Ureter (tissue), 1 donor: Measurements from ENCODE around the gene TOMM7.

- PRO-cap, result no peak
Measured at GRCh38 chr7:22217071-22217605, 139.8 kb downstream of the RAPGEF5 start.

GRCh38 chr7:22351315-22351916, 5.5 kb downstream of the RAPGEF5 start:
- PRO-cap, result no peak

DNA sequence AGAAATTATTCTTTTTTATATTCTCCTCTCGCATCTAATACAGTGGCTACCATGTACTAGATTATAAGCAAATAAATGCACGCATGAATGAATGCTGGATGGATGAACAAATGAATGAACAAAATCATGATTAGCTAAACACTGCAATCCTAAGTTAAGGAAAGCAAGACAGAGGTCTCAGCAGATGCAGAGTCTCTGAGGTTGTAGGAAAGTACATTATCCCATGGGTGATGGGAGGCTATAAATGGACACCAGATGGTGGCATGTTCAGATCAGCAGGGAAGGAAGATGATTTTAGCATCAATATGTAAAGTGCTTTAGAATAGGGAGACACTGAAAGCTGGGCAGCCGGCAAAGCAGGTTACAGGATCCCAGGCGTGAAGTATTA, 7.9 kb upstream of the RAPGEF5 start:
- PRO-cap, result no peak

DNA sequence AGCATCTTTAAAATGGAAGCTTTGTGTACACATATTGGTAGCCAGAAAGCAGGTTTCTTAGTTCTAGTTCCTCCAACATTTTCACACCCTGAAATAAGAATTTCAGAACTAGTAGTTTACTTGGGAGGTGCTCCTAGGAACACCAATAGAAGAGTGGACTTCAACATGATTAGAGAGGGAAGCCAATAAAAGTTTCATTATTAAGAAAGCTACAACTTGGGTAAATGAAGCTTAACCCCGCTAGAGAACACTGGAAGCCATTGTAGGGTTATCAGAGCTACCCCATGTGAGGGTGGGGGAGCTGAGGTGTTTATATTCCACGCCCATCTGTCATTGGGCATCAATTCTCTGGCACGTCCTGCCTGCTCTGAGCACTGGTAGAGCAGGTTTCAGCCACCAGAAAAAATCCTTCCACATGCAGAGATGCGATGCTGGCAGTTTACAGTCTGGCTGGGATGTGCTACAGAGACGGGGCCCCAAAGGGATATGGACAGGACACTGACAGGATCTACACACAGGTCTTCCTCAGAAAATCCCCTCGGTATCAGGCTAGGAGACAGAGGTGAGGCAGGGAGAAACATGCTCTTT, 15.8 kb upstream of the RAPGEF5 start:
- PRO-cap, result no peak

GRCh38 chr7:22444467-22445045, 55.4 kb downstream of the STEAP1B start:
- PRO-cap, result no peak

DNA sequence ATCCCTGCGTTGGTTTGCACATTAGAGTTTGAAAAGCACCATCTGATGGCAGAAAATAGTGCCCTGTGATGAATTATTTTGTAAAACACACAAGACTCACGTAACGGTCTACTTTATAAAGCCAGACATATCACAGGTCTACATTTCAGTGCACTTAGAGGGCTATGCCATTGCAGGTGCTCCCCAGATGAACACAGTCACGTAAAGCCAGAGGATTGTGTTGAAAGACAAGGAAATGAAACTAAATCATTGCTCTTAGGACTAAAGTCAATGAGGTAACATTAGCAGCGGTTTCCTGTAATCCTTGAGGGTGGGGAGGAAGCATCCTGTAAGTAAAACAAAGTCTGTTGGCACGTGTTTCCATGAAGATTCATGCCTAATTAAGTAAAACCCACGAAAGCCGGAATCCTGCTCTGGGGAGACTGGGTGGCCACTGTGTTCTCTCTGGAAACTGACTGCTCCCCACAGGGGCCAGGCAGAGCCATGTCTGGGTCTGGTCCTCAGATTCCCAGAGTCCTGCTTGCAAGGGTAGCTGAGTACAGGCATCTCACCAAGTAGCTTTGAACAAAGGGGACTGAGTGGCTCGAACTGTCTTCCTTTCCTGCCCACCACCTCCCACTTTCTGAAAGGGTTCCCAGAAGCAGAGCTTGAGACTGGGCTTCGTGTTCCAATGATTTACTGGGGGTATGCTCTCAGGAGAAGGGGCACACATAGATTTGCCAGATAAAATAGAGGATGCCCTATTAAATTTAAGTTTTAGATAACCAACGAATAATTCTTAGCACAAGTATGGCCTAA, 18.2 kb downstream of the STEAP1B start:
- PRO-cap, result no peak

GRCh38 chr7:22564608-22565171, 64.7 kb upstream of the STEAP1B start:
- PRO-cap, result no peak

DNA sequence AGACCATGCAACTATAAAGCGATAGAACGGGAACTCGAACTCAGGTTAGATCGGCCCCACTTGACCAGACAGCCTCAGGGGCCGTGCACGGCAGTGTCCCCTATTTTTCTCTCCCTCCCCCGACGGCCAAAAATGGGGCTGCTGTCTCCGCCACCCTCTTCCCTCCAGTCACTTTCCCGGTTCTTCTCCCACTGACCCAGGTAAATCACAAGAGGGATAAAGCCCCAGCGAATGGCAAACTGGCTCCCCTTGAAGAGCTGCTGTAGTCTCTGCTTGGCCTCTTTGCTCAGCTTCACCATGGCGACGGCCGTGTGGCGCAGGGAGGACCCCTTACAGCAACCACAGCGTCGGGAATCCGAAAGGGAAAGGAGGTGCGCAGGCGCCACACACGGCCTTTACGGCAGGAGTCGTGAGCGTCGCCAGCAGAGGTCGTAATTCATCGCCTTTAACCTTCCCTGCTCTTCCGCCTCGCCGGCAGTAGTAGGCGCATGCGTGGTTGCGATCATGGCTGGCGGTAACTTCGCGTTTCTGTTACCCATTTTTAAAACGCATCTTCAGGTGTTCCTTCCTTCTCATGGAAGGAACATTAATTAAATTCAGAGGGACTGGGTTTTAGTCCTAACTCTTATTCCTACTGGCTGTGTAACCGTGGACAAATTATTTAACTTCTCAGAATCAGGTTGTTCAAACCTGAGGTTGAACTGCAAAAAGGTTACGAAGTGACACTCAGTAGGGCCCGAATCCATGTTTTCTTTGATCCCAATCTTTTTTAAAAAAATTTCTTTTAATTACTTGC, at the start of gene TOMM7:
TOMM7 (minus strand) TSS at position 369 of the 796 bp plus-strand sequence.
- PRO-cap, result bidirectional peak, plus-strand start at position 489 of the sequence, minus-strand start at position 367 of the sequence

- PRO-cap, result no peak
Measured at GRCh38 chr7:22853667-22853919, 30.9 kb upstream of the TOMM7 start.

GRCh38 chr7:23260359-23260873, 13.8 kb downstream of the GPNMB start:
- PRO-cap, result no peak

GRCh38 chr7:23468154-23469177, 1.8 kb downstream of the IGF2BP3 start:
- PRO-cap, result no peak

GRCh38 chr7:24152266-24152656, 131.7 kb upstream of the NPY start:
- PRO-cap, result no peak

- PRO-cap, result no peak
Measured at GRCh38 chr7:24595425-24596211, 22.4 kb downstream of the PALS2 start.

- PRO-cap, result no peak
Measured at GRCh38 chr7:24726908-24727472, 30.3 kb downstream of the GSDME start.

GRCh38 chr7:24741794-24742542, 15.3 kb downstream of the GSDME start:
- PRO-cap, result no peak

DNA sequence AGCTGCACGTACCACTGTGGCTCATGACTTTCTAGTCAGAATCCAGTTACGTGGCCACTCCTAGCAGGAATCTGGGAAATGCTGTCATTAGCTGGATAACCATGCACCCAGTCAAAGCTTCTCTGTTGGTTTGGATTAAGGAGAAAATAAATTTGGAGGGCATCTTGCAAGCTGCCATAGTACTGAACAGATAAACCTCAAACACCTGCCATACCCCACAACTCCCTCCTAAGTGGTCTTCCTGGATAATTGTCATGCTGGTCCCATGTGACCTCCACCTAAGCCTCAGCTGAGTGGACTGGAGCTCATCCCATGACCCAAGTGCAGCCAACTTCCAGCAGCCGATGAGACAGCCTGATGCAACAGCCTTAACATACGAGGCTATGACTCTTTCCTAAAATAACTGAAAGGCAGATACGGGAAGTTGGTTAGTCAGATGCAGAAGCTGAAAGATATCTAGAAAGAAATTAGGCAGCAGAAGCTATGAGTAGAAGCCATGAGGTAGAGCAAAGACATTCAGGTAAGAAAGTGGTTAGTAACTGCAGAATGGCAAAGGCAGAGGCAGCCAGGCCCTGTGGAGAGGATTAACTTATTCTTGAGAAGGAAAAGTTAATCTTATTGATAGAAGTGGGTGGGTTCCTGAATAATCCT, 21.6 kb upstream of the GSDME start:
- PRO-cap, result no peak

- PRO-cap, result unidirectional peak, plus-strand start at chr7:24820474
Measured at GRCh38 chr7:24819980-24820614, 62.8 kb upstream of the GSDME start.

DNA sequence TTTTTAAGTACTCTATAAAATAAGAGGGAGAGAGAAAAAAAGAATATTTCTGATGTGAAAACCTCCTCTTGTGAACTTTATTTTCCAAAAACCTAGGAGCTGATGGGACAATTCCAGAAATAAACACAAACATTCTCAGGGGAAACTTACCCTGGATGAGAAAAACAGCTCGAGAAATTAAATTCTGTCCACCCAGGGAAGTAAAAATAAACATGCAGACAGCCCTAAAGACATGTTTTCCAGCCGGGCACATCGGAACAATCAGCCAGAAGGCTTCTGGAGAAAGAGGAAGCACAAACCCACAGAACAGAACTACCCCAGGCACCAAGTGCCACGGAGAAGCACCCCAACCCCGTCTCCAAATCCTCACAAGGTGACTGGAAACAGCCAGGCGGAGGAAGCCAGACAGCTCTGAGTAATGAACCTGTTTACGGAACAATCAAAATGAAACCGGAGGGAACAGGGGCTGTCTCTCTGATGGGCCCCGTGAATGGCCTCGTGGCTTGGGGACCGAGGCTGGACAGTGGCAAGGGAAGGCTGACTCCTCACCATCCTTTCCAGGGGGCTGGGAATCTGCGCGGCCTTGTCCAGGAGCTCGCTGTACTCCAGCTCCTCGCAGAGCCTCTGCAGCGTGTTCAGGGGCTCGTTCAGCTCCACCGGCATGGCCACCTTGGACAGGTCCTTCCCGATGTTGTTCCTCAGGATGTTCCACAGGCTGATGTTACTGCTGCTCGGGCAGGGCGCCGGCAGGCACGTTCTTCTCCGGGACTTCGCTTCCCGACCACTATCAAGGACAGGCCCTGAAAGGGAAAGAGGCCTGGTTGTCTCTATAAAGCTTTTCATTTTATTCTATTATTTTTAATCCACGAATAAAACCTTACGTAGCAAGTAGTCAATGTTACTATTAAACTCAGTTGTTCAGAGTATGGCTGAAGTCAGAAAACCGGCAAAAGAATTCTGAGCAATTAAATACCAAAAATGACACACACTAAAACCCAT, 77.0 kb upstream of the GSDME start:
- PRO-cap, result no peak

DNA sequence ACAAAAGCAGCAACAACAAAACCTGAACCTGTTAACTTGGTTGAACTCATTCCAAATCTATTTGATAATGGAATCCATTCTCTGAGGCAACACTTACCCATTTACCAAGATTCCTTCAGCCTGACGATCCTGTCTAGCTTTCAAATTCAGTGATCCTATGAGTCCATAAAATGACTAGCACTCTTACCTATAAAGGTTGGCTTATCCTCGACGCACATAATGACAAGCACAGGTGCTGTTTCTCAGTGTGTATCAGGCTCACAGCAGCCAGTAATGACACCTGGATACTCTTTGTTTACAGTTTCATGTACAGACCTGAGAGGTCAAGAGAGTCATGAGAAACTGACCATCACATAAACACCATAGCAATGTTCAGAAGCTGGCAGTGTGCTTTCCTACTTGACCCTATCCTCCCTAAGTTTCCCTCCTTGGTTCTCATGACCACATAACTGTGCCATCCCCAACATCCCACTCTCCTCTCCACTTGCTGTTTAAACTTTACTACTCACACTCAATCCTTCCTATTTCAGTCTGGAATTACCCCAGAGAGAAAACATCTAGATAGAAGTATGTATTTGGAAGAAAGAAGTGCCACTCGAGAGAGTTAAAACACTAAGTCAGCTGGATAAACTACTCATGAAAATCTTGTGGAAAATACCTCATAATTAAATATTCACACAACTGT, 62.0 kb downstream of the OSBPL3 start:
- PRO-cap, result no peak

DNA sequence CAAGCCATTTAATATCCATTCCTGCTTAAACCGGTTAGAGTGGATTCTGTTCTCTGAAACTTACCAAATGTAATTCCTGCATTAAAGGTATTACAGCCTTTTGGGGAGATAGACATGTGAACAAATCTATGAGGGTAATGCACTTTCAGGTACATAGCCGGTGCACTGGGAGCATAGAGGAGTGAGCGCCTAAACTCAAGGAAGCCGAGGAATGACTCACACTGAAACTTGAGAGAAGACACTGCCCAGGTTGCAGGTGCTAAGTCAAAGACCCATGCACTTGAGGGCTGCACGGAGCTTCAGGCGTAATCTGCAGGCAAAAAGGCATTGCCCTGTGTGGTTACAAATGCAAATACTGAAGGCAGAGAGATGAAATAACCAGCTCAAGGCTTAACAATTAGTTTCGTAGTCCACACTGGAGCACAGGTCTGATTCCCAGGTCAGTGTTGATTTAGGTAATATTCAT, 51.0 kb upstream of the OSBPL3 start:
- PRO-cap, result no peak